ReNcell CX (cell line): ENCODE results near the gene CBX4.

DNA sequence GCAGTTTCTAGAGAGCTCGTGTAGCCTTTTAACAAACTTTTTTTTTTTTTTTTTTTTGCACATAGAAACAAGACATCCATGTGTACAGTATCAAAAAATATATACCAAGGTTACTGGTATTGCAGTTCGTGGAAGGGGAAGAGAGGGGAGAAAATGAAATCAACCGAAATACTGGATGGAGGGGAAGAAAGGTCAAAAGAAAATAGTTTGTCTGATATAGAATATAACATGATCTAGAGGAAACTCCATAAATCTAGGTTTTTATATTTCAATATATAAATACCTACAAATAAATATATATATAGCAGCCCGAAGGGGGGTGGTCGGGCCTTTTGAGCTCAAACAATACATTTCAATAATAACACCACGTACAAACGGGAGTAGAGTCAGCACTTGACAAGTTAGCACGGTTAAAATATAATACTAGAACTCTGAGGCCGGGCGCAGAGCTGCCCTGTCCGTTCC lies 6.0 kb downstream of the CBX4 start:
- PRO-cap = no peak

DNA sequence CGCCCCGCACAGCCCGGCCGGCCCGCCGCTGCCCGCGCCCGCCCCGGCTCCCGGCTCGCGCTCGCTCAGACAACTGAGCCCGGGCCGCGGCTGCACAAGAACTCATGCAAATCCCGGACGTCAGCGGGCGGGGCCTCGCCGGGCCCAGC lies at the start of gene CBX4:
Gene CBX4 (minus strand): TSS at position 75 of the 149 bp plus-strand sequence.
- PRO-cap = bidirectional peak, plus-strand start outside the sequence, minus-strand start at position 69 of the sequence

GRCh38 chr17:79907766-79908232 lies 68.6 kb upstream of the CBX4 start:
- PRO-cap = no peak

GRCh38 chr17:79925019-79925657 lies 85.9 kb upstream of the CBX4 start:
- PRO-cap = bidirectional peak, plus-strand start at chr17:79925484, minus-strand start at chr17:79925391

DNA sequence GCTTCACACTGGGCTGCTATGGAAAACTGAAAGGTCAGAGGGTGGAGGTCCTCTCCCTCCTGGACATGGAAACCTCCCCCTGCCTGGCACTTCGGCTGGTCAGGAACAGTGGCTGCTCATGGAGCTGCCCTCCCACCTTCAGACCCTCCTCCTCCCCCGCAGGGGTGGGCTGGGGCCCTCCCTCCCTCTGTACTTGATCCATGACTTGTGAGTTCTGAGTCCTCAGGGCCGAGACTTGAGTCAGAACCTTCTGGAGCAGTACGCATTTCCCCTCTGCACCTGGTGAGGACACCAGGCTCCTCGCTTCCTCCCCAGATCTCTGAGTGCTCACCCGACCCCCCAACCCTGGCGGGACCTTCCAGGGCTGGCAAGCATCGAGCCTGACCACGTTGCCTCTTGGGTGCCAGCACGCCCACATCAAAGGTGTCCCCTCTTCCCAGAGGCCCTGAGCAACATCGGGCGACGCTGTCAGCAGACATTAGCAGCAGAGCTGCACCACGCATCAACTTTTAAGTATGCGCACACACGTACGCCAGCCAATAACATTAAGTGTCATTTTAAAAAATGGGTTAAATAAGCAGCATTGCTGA lies 98.2 kb downstream of the TBC1D16 start:
- PRO-cap = no peak

DNA sequence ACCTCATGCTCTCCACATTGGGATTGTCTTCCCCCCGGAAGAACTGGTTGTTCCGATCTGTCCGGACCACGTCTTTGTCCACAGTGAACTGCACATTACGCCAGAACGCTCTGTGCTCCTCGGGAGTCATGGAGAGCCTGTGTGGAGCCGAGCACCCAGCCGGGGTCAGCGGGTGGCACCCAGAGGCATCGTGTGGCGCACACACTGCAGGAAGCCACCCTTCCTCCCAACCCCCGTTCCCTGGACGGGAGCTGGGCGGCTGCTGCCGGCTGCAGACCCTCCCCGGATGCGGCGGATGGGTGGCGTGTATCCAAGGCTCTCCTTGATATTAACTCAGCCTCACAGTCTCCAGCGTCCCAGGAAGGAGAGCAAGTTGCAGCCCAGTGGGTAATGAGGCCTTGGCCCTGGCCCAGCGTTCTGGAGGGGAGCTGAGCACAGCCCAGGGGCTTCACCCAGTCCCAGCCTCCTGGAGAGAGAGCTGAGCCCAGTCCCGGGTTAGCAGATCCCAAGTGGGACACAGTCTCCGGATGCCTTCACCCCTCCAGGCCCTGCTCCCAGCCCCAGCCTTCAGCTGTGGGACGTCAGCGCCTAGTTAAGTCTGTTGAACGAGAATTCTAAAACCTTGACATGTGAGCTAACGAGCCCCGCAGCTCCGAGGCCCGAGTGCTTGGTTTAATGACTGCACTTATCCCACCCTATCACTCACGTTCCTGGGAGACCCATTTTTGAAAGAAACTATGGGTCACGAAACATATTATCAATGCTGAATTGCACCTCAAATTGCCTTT lies 86.6 kb downstream of the TBC1D16 start:
- PRO-cap = no peak

DNA sequence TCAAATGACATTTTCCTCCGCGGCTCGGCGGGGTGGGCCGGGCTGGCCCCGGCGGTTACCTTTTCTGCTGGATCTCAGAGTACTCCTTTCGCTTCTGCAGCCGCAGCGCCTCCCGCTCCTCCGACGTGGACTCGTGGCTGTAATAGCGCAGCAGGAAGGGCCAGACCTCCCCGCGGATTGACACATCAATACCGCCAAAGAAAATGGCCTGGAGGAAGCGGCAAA lies 86.1 kb downstream of the TBC1D16 start:
- PRO-cap = no peak

- PRO-cap = bidirectional peak, plus-strand start at chr17:80260274, minus-strand start at chr17:80260251; bidirectional peak, plus-strand start at chr17:80260885, minus-strand start at chr17:80260463
These were observed 538 bp upstream of the RNF213 start for GRCh38 chr17:80259906-80260722.

GRCh38 chr17:80325009-80325431 lies 64.4 kb downstream of the RNF213 start:
- PRO-cap = no peak

DNA sequence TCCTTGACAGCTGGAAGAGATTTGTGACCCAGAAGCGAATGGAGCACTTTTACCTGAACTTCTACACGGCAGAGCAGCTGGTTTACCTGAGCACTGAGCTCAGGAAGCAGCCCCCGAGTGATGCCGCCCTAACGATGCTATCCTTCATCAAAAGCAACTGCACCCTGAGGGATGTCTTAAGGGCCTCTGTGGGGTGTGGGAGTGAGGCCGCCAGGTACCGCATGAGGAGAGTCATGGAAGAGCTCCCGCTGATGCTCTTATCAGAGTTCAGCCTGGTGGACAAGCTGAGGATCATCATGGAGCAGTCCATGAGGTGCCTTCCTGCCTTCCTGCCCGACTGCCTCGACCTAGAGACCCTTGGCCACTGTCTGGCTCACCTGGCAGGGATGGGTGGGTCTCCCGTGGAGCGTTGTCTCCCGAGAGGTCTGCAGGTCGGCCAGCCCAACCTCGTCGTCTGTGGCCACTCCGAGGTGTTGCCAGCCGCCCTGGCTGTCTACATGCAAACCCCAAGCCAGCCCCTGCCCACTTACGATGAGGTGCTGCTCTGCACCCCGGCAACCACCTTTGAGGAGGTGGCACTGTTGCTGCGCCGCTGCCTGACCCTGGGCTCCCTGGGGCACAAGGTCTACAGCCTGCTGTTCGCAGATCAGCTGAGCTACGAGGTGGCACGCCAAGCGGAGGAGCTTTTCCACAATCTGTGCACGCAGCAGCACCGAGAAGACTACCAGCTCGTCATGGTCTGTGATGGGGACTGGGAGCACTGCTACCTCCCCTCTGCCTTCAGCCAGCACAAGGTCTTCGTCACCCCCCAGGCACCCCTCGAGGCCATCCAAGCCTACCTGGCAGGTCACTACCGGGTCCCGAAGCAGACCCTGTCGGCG lies 75.3 kb upstream of the ENDOV start:
- PRO-cap = no peak

- PRO-cap = no peak
These were observed 150.8 kb downstream of the RPTOR start for GRCh38 chr17:80695231-80696002.

DNA sequence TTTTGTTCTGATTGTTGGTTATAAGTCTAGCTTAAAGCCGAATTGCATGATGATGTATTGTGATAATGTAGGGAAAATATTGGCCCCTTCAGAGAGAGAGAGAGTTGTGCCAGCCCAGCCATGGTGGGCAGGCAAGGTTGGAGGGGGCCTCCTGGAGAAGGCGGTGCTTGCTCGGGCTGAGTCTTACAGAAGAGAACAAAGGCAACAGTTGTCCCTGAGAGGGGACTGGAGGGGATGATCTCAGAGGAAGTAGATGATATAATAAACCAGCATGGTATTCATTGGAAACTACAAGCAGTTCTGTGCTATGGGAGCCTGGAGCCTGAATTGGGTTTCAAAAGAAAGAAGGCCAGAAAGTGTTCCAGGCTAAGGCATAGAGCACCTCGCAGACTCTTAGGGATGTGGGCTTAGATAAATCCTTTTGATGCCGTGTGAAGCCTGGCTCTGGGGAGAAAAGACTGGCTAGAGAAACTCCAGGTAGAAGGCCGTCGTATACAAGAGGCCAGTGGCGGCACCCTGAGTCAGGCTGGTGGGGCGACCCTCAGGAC lies 173.9 kb downstream of the RPTOR start:
- PRO-cap = no peak

DNA sequence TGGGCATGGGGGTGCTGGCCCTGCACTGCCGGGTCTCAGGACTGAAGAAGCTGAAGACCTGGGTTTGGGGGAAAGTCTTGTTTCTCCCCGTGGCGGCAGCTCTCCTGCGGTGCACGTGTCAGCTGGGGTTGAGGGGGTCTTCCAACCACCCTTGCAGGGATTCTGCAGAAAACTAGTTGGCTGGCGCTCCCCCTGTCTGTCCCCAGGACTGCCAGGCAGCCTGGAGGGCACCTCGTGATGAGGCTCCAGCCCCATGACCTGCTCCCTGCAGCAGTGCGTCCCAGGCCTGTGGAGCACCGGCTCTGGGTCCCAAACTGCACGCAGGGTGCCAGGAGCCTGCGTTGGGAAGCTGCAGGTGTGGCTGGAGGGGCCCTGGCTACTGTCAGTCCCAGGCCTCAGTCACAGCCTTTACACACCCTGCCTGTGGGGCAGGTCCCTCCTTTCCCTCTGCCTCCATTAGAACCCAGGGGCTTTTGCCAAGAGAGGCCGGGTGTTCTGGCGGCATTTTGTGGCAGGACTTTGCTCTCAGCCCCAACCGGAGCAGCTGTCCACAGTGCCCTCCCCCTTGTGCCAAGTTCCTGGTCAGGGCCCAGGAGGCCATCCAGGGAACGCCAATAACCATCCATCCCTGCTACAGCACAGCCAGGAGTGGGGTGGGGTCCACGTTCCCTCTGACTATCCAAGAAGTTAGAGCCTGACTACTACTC lies 9.1 kb downstream of the CHMP6 start:
- PRO-cap = no peak

DNA sequence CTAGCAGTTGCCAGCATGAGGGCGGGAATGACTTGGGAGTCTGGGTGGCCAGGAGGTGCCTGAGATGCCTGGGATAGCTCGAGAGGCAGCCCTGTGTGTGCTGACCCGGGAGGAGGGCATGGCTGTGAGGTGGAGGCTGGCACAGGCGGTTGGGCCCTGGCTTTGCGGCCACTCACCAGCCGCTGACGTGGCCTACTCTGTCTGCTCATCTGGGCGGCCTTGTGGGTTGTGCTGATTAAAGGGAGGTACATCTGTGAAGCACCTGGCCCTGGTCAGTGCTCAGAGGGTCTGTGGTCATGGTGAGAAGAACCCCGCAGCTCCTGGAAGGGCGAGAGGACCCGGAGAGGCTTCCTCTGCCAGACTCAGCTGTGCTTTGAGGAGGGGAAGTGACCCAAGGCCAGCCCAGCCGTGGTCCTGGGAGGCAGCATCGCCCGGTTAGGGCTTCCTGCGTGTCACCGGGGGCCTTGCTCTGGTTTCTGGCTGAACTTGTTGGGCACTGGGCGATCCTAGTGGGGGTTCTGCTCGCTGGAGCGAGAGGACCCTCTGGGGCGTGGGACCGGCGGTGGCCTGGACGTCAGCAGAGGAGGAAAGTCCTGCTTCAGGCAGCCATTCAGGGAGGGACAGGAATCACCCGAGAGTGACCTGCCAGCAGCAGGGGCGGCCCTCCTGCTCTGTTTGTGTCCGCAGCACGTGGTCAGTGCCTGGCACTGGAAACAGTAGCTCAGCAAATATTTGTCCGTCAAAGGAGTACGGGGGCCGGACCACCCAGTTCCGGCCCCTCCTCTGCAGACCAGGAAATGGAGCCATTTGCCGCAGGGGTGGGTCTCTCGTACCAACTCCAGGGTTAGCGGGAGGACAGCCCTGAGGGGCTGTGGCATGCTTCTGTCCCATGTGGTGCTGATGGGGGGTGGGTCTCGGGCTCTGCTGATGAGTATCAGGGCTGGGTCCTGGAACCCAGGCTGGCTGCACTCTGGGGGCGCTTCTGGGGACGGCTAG lies 48.1 kb downstream of the BAIAP2 start:
- PRO-cap = no peak

- PRO-cap = no peak
These were observed 52.2 kb upstream of the PVALEF start for GRCh38 chr17:81112981-81113565.

- PRO-cap = unidirectional peak, plus-strand start at chr17:81142966
These were observed 22.4 kb upstream of the PVALEF start for GRCh38 chr17:81142870-81143353.

GRCh38 chr17:81148656-81149675 lies 16.3 kb upstream of the PVALEF start:
- PRO-cap = no peak

GRCh38 chr17:81190409-81191625 lies 24.8 kb upstream of the AATK start:
- PRO-cap = no peak

- PRO-cap = no peak
These were observed 28.0 kb upstream of the AATK start for GRCh38 chr17:81193802-81194550.

GRCh38 chr17:81354850-81355332 lies 40.4 kb upstream of the BAHCC1 start:
- PRO-cap = no peak